ENCODE measurements around the genes GIN1 and TMEM232.

DNA sequence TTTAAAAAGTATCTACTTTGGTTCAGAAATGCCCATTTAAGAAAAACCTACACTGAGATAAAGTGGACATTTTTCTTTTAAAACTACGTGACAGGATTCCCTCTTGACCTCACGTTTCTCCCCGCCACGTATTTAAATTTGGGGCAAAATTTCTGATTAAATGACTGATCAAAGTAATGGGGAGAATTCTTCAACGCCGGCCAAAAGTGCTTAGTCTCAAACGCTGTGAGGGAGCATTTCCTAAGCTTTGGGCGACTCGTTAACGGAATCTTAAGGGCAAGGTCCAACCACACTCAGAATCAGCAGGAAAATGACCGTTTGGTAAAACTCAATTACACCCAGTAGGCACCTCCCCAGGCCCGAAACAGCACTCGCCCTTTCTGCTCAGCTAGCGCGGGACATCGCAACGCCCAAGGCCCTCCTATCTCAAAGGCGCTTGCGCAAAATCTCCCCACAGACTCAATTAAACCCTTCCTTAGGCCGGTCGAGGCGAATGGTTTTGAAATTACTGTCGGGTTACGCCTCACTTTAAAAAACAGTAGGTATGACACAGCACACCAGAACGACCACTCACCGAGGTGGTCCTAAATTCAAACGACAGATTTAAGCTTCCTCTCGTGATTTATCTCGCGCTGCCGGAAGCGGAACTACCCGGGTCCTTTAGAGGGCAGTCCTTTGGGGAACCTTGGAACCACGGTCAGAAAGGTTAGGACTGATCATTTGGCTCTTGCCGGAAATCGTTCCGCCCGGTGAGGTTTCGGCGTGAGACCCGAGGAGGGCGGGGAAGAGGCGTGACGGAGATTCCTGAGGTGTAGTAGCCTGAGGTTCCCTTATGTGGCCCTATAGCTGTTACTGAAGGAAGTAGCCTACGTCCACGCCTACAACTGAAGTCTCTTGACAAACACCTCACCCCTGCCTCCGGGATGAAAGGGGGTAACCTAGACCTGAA, at the start of gene GIN1:
Gene GIN1 (minus strand): TSS at position 649 of the 949 bp plus-strand sequence.
- PRO-cap = unidirectional peak, minus-strand start at position 312 of the sequence

DNA sequence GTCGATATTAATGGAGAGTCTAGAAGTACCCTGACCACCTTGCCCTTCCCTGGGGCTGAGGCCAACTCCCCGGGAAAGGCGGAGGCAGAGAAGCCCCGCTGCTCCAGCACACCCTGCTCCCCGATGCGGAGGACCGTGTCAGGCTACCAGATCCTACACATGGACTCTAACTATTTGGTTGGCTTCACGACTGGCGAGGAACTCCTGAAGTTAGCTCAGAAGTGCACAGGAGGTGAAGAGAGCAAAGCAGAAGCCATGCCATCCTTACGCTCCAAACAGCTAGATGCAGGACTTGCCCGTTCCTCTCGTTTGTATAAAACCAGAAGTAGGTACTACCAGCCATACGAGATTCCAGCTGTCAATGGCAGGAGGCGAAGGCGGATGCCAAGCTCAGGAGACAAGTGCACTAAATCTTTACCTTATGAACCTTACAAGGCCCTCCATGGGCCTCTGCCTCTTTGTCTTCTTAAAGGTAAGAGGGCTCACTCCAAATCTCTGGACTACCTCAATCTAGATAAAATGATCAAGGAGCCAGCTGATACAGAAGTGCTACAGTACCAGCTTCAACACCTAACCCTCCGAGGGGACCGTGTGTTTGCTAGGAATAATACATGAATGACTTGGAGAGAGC, 17.5 kb downstream of the MACIR start:
- PRO-cap = no peak

DNA sequence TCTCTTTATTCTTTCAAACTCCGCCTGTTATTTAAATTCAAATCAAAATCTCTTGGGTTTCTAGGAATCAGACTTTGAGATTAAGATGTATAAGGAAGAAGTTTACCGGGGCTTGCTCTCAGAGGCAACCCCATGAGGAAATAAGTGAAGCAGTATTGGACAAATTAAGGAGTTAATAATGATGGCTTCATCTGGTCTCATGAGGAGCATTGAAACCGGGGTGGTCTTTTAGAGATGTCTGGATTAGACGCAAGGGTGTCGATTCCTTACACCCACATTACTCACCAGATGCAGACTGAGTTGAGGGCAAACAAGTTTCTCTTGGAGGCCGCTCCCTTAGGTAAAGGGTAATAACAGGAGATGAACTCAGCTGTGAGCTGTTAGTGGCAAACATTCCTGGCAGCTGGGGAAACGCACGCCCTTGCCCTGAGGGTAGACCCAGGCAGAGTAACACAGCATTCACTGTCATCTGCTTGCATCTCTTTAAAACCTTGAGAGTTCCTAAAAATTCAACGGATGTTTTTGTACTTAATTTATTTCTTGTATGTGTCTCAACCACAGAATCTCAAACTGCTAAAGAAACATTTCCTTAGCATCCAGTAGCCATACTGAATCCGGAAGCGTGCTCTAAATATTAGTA, 1348.2 kb upstream of the NUDT12 start:
- PRO-cap = no peak

DNA sequence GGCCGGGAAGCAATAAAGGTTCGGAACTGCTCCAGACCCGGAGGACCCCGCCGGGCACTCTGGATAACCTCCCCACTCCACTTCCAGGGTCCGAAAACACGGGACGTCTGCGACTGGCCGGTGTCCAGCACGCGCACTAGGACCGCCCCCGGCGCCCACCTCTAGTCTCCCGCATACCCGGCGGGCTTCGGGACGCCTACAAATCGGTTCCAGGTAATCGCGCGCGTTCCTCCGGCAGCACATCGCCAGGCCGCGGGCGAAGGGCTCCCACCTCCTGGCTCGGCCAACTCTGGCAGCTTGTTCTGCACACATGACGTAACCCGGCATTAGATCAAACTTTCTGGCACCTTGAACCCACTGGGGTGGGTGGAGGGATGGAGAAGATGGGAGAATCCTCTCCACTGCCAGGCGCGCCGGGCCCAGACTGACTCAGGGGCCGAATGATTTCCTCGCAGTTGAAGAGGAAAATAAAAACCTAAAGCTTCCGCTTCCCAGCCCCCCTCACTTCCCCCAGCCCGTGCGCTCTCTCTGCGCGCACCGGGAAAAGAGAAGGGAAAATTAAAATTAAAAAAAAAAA, 1.2 kb downstream of the EFNA5 start:
- PRO-cap = bidirectional peak, plus-strand start at position 357 of the sequence, minus-strand start at position 299 of the sequence; bidirectional peak, plus-strand start outside the sequence, minus-strand start at position 431 of the sequence

GRCh38 chr5:107778703-107779028, 107.9 kb upstream of the EFNA5 start:
- PRO-cap = no peak

DNA sequence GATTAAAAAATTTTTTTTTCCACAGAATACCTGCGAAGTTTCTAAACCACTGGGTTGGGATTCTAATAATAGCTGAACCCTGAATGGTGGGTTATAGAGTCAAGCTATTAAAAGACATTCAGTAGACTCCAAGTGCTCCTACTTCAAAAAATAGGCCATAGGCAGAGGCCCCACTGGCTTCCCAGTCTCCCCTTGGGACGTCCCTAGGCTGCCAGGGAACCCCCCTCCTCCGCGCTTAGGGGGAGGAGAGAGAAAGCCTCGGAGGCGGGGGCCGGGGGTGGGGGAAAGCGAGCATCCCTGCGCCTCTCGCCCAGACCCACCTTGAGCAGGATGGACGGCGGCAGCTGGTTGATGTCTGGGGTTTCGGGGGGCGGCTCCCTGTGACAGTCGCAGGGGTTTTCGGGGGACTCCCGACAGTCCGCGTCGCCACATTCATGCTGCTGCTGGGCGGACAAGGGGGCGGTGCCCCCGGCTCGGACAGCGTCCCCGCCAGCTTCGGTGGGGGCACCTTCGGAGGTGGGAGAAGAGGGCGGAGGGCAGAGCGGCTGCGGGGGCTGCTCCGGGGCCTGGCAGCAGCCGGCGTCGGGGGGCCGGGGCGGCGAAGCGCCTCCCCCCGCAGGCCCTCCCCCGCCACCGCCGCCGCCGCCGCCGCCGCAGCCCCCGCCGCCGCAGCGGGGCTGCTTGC, 1.4 kb downstream of the FBXL17 start:
- PRO-cap = unidirectional peak, plus-strand start at position 261 of the sequence; unidirectional peak, plus-strand start at position 519 of the sequence

DNA sequence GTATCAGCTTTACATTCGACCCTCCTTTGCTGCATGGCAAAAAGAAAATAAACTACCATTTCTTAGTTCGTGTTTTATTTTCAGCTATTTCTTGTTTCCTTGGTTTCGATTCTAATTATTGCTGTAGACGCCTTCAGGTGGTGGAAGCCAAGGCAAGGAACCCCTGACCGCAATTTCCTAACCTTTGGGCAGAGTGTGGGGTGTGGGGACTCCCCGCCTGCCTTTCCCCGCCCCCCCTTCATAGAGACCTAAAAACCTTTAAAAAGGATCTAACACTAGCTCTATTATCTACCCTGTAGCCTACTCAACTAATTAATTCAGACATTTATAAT, 19.2 kb upstream of the FER start:
- PRO-cap = no peak

DNA sequence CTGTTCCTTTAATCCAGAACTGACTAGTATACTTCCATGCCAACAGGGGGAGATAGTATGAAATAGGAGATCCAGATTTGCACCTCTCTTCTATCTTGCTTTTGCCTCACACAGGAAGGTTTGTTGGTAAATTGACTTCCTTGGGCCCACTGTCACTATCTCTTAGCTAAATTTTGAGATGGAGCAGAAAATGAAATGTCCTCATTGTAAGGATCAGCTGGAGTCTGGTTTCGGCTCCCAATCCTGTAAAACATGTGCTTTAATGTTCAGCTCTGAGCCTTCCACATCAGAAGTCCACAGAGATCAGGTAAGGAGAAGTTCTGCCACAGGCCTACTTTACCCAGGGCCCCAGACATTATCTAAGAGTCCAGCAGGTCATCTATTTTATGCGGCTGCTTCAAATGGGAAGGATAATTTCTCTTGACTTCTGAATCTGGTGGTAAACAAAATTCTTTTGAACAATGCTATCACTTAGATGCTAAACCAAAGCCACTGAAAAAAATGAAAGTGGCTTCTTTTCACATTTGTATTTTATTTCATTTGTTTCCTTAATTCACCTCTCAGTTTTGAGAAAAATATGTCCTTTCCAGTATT, 176.9 kb downstream of the FER start:
- PRO-cap = no peak

- PRO-cap = no peak
Measured at GRCh38 chr5:109090256-109091030, 319.3 kb downstream of the PJA2 start.

GRCh38 chr5:109318632-109319309, 91.0 kb downstream of the PJA2 start:
- PRO-cap = no peak

GRCh38 chr5:109334041-109334573, 75.7 kb downstream of the PJA2 start:
- PRO-cap = no peak

DNA sequence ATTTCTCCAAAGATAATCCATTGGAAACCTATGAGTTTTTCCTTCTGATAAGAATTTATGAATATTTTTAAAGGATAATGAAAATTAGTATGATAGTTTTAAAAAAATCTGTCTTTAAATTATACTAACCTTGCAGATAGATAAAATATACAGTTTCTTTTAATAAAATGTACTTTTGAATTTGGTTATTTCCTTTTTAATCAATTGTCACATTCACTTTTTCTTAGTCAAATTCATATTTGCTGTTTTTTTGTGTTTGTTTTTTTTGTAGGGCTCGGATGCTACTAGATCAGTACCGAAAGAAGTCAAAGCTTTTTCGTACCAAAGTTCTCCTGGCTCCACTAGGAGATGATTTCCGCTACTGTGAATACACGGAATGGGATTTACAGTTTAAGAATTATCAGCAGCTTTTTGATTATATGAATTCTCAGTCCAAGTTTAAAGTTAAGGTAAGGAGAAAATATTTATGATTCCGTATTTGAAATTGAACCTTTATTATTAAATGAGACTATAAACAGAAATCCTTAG, 84.9 kb downstream of the MAN2A1 start:
- PRO-cap = no peak

DNA sequence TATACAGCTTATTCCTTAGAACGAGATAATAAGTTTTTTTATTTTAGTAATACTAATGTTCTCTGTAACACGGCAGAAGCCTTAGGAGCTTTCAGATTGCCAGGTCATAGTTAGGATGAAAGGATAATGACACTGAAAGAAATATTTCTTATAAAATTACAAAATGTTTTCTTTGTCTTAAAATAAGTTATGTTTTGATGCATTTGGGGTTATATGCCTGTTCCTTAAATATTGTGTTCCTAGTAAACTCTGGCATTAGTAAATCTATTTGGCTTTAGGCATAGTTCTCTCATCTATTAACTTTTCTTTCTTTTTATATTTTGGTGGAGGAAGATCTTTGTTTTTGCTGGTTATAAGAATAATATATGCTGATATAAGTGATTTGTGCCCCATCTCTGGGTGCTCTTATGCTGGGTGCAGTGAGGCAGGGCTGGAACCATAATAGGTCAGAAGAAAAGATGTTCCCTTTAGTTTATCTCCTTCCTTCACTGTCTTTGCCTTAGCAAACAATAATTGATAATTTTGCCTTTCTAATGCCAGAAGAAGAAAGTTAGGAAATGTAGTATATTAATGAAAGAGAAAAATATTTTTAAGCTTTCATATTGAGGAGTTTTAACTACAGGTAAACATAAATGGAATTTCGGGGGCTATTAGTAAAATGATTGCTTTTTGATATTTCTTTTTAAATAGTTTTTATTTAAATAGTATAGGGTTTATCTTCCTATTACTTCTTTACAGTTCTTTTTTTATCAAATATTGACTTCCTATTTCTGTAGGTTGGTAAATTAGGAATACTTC, 100.9 kb downstream of the MAN2A1 start:
- PRO-cap = no peak

DNA sequence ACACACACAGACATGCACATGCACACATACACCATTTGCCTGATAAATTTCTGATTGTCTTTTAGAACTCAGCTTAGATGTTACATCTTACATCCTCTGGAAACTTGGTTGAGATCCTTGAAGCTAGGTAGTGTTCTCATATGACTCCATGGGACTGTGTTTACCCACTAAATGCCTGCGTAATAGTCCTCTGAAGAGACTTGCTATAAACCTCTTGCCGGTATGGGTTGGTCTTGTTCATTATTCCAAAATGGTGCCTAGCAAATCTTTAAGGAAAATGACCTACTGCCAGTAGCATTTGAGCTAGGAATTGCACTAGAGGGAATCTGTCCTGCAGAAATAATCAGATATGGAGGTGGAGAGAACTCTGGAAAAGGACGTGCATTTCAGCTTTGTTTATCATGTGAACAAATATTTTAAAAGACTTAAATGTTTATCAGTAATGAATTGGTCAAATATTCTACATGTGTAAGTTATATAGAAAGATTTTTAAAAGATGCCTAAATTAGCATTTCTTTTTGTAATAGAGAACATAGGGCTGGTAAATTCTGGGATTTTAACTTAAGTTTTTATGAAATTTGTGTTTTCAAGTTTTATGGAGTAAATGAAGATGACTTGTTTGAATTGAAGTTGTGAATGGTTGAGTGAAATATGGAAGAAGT, 110.5 kb downstream of the MAN2A1 start:
- PRO-cap = no peak

DNA sequence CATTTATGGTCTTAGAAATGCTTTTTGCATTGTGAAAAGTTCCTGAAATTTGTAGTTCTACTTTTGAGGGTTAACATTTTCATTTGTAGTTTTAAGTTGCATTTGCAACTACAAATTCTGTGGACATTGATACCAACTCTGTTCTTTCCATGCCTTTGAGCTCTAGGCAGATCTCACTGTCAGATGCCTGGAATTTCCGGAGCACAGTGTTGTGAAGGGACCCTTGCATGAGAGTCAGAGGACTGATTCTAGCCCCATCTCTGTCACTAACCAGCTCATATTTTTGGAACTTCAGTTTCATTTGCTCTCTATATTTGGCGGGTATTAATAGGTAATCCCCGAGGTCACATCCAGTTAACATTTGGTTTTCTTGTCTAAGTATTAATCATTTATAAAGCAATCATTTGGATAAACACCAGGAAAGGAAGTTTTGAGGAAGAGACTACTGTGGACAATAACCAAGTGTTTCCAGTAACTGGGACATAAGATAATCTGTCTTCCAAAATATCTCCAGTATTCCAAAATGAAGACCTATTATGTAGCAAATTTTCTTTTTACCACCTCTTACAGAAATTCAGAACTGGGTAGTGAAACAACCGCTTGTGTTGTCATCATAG, 115.8 kb downstream of the MAN2A1 start:
- PRO-cap = no peak

DNA sequence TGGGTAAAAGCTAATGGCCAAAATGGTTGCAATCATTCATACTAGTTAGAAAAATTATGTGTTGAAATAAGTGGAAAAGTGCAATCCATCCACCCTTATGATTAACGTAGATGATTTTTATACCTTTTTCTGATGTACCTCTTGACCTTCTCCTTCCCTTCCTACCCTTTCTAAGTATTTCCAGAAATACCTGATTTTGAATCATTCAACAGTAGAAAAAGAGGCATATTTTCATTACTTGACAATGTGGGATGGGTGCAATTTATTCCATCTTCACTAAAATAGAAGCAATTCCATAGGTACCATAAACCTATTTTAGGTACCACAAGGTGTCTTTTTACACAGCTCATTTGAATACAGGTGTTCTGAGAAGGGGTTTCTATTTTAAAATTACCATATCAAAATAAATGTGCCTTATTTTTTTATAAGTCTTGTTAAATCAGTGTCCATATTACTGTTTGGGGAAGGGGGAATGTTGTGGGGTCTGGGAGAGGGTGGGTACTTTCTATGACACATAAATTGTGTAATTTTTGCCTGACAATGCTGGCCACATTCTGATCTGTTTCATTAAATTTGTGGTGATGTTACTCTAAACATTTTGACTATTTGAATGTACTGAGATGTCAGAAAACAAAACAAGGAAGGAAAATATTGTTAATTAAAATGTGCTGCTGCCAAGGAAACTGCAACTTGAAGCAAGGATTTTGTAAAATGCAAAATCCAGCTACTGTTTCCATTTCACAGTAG, 177.9 kb downstream of the MAN2A1 start:
- PRO-cap = no peak

- PRO-cap = no peak
Measured at GRCh38 chr5:109951657-109952172, 262.0 kb downstream of the MAN2A1 start.

DNA sequence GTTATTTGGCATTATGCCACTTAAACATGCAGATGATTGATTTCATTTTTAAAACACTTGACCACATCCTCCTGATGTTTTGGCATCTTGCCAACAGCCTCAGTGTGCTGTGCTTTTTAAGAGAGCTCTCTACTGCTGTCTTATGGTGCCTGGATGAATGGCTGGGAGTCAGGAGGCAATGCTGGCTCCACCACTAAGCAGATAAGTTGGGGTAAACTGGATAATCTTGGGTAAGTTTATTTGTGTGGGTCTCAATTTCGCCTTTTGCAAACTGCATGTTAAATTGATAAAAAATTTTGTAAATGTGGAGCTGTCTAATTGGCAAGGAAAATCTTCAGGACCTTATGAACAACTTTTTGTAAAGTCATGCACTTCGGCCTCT, 364.6 kb downstream of the MAN2A1 start:
- PRO-cap = no peak

GRCh38 chr5:110726243-110726929, at the start of gene TMEM232:
TSS of gene TMEM232 (minus strand) at chr5:110726671.
- PRO-cap = no peak

GRCh38 chr5:110726930-110727326, 457 bp upstream of the TMEM232 start:
- PRO-cap = no peak

Measured in left common carotid artery plus branches (tissue), 1 donor.